Kidney (tissue), 2 donors: ENCODE results near the gene TRIM9.

DNA sequence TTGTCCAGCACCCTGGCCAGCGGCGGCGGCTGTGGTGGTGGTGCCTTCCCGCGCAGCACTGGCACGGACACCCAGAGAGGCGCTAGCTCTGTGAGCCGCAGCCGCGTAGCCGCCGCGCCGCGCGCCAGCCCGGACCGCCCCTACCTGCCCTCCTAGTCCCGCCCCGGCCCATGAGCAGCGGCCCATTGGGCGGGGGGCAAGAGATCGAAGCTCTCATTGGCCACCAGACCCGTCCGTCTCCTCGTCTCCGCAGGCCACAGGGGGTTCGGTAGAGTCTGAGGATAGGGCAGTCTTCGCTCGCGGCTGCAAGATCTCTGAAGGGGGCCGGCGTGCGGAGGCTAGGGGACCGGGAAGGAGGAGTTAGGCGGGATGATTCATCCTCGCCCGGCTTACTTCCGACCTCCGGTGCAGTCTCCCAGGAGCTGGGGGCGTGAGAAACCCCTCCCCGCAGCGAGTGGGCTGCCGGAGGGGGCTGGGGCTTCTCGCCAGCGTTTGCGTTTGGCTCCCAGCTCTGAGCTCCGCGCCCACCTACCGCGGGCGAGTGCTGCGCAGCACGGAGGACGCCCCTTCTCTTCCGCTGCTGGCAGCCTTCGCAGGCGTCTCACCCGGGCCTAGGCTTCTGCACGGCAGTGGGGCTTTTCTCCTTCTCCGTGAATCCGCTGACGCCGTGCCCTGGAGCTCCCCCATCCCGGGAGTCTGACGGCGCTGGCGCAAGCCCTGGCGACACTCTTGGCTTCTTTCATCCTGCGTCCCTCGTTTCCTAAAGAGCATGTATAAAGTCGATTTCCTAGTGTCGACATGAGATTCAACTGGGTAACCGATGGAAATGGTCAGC lies at the start of gene TRIM9:
TRIM9 (minus strand) TSS at position 92 of the 835 bp plus-strand sequence.
- PRO-cap = bidirectional peak, plus-strand start at position 308 of the sequence, minus-strand start at position 60 of the sequence
- RRBS = 3% methylated on average over 24 of the region's 74 CpGs

DNA sequence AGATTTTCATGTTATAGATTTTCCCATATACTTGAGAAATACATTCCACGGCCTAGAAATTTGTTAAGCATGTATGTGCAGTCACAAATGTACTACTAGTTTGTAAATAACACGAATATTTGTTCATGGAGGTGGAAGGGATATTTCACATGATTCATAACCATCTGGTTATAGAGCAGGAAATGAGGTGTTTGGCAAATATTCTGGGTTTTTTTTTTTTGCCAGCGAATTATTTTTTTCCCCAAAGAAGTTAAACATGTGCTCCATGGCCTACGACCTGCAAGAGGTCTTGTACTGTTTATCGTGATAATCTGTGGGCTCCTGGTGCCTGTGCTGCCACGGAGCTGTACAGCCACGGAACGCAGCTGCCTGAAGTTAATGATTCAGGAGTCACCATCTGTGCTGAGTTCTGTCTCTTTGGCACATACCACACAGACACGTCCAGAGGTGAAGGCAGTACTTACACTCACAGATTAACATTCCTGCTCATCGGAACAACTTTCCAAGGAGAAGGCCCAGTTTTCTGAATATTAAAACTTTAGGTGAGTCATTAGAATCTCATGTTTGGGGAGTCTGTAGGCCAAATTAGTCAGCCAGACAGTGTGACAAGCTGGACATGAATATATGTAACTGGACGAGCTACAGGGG lies 156.3 kb downstream of the TMX1 start:
- PRO-cap = no peak
- RRBS = no CpG with 5 or more reads among the region's 11 CpGs

- PRO-cap = no peak
- RRBS = 9% methylated on average over 6 of the region's 16 CpGs
Observed at GRCh38 chr14:51507864-51508598, 143.7 kb upstream of the FRMD6 start.

DNA sequence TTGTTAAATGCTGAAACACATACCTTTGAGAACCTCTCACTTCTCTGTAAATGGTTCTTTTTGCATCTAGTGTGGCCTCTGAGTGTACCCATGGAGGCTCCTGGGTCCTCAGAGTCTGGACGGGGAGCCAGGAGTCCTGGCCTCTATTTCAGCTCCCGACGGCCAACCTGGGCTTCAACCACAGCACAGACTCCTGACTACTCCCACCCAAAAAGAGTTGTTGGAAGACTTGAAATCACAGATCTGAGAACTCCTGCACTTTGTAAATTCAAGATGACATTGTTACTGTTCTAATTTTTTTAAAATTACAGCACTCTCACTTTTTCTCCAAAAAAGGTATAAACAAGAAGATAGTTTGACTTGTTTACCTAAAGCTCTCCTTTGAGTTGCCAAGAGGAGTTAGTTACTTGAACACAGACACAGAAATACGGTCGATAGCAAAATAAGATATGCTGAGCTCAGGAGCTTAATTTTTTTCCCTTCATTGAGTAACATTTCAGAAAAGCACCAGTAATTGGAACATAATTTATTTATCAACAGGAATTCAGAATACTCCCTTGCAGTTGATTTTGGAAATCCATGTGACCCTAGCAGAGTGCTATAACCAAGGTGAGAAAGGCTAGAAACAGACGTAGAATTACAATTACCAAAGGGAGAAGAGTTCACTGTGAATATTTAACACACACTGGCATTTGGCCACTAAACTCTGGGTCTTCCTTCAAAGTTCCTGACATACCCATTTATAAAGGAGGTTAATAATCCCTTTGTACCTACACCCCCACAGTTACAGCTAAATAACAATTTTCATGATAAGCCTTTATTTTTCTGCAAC lies 51.7 kb upstream of the FRMD6 start:
- PRO-cap = no peak
- RRBS = no CpG with 5 or more reads among the region's 6 CpGs

GRCh38 chr14:51607686-51608416 lies 43.9 kb upstream of the FRMD6 start:
- PRO-cap = no peak
- RRBS = no CpG with 5 or more reads among the region's 15 CpGs

DNA sequence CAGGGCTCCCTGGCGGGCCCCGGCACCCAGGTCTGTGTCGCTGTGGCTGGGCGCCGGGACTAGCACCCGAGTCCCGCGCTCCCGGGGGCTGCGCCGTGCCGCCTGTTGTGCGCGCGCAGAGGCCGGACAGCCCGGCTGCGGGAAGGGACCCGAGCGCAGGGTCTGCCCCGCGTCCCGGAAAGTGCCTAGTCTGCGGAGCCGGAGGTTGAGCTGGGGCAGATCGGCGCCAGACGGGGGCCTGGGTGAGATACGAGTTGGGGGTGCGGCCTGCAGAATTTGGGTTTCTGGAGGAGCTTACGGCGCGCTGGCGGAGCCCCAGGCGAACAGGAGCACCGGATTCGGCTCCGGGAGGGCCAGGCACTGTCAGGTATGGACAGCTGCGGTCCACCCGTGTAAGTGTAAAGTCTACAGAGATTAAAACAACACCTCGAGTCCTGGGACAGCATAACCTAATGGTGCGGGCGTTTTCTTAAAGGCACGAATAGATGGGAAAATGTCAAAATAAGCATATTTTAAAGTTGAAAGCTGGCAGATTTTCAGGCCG lies 786 bp downstream of the FRMD6 start:
- PRO-cap = bidirectional peak, plus-strand start at position 272 of the sequence, minus-strand start at position 34 of the sequence
- RRBS = 2% methylated on average over 24 of the region's 45 CpGs

DNA sequence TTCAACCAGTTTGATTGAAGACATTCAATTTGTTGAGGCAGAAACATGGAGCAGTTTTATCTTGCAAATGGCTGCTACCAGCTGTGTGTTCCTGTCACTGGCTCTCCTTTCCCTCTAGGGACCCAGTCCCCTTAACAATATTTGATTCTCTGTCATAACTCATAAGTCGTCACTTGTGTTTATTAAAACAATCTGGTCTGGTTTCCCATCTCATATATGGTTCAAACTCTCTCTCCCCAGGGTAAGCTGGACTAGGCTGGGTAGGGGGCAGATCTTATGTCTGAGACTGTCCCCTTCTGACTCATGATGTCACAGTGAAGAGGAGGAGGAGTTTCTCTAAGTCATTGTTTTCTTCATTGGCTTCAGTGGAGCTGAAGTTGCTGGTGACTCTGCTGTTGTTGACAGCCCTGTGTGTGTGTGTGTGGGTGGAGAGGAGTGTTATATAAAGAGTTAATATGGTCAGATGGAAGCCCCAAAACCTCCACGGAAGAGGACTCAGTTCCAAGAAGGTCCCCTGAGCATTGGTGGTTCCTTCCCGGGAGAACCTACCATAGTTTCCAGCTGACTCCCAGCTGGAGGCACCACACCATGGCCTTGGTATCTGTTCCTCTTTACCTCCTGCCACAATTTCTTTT lies 16.2 kb upstream of the GNG2 start:
- PRO-cap = no peak
- RRBS = no CpG with 5 or more reads among the region's 3 CpGs

- PRO-cap = no peak
- RRBS = no CpG with 5 or more reads among the region's 2 CpGs
Observed at GRCh38 chr14:51920475-51920908, 60.1 kb downstream of the GNG2 start.

DNA sequence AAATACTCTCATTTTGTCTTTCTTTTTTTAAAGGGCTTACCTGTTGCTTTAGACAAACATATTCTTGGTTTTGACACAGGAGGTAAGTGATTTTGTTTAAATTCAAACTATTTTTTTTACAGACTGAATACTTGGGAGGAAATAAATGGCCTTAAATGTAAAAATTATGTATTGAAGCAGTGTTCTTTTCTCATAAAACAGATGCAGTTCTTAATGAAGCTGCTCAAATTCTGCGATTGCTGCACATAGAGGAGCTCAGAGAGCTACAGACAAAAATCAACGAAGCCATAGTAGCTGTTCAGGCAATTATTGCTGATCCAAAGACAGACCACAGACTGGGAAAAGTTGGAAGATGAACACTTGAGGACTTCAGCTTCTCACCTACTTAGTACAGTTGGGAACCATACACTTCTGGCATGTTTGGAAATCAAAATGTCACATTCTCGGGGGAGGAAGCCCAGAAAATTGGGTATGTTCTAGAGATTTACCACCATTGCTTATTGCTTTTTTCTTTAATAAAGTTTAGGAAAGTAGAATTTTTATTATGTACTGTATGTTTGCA lies 14.9 kb downstream of the RTRAF start:
- PRO-cap = no peak
- RRBS = no CpG with 5 or more reads among the region's 3 CpGs

- PRO-cap = no peak
- RRBS = no CpG with 5 or more reads among the region's 5 CpGs
Observed at GRCh38 chr14:52020730-52021470, 31.6 kb downstream of the RTRAF start.

DNA sequence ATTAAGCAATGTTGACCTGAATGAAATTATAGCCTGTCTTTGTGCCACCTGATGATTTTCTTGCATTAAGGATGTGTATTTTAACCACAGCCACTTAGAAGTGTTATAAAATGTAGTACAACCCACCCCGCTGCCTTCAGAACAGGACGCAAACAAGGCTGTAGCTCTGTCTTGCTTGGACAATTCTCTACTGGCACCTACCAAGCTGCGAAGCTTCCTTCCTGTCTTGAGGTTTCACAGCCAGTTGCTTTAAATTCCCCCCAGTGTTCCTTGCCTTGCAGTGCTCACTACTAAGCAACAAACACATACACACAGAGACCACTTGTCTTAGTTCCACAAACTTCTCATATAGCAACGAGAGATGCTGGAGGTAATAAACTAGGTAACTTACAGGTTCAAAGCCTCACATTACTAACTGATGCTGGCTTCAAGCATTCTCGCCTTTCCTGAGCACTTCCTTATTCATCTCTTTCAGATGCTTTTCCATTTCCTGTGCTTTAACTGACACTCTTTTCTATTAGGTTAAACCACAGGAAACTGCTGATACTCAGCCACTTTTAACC lies 91.5 kb upstream of the PTGDR start:
- PRO-cap = no peak
- RRBS = no CpG with 5 or more reads among the region's 5 CpGs

DNA sequence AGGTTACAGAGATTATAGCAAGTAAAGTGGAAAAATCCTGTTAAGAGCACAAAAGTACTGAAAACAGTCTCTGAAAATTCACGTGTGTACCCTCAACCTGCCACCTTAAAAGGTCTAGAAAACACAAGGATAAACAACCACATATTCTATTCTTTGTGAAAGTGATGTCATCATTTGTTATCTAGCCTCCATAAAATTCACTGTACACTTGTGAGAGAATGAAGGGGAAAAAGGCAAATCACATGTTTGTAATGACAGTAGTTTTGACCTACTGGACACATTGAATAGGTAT lies 4.0 kb downstream of the PTGDR start:
- PRO-cap = no peak
- RRBS = no CpG with 5 or more reads among the region's 1 CpG

GRCh38 chr14:52729525-52730072 lies 367 bp upstream of the STYX start:
- PRO-cap = bidirectional peak, plus-strand start at chr14:52730218, minus-strand start at chr14:52729962
- RRBS = no CpG with 5 or more reads among the region's 22 CpGs

GRCh38 chr14:52845170-52845489 lies 53.7 kb upstream of the GNPNAT1 start:
- PRO-cap = no peak
- RRBS = no CpG with 5 or more reads among the region's 3 CpGs

DNA sequence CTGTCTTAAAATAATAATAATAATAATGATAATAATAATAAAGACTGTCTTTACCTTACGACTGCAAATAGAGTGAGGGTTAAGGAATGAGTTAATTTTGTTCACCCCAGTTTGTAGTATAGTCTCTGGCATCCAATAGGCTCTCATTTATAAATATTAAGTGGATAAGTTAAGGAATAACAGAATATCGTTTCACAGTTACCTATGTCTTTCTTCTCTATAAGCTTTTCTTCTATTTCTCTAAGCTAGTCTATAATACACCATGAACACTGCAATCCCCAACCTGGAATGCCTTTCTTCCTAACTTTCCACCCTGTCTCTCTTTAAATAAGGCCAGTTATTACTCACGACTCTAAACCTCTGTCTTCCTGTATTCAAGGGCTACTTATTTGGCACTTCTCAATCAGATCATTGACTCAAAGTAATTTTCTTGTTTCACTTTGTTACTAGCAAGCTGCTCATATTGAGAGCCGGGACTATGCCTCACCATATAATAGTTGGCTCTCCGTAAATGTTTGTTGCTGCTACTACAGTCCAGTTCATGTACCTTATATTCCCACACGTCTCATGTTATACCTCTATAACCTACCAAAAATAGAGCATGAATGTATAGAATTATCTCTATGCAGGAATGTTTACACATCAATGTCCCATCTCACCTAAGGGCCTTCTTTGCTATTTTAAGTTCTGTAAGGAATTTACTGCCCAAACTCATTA lies 13.5 kb downstream of the FERMT2 start:
- PRO-cap = no peak
- RRBS = no CpG with 5 or more reads among the region's 6 CpGs

GRCh38 chr14:53151052-53151521 lies 2.0 kb downstream of the DDHD1 start:
- PRO-cap = no peak
- RRBS = no CpG with 5 or more reads among the region's 7 CpGs

GRCh38 chr14:53151522-53152277 lies 1.4 kb downstream of the DDHD1 start:
- PRO-cap = no peak
- RRBS = 4% methylated on average over 7 of the region's 33 CpGs

GRCh38 chr14:53851466-53851955 lies 105.1 kb downstream of the BMP4 start:
- PRO-cap = no peak
- RRBS = no CpG with 5 or more reads among the region's 5 CpGs

- PRO-cap = no peak
- RRBS = no CpG with 5 or more reads among the region's 13 CpGs
Observed at GRCh38 chr14:53879611-53880480, 76.8 kb downstream of the BMP4 start.

DNA sequence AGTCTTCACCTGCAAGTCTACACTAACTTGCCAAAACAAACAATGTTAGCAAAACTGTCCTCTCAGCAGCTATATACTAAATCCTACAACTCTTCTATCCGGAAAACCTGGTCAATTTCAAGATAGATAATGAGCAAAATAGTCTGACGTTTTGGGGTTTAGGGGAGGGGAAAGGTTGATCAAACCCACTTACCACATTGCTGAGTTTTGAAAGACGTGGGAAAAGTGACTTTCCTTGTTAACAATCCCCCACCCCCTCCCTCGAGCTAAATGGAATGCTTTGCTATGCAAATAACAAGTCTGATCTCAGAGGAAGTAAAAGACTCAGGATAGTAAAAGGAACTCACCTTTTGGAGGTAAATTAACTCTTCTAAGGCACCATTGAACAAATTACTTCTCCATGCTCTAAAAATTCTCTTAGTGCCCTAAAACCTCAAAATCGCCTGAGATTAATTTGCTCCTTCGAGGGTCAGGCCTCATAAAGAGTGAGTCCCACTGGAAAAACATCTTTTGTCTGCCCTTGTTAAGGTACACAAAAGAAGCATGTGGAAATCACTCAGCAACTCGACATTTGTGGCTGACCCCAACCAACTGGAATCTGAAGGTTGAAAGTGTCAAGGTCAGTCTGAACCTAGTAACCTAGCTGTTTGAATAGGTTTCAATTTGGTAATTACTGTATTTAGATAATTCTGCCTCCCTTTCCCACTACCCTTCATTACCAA lies 13.4 kb downstream of the BMP4 start:
- PRO-cap = no peak
- RRBS = 75% methylated on average over 1 of the region's 7 CpGs